ENCODE results near the genes APOBEC3H and TNRC6B.

GRCh38 chr22:38881361-38881927 is 9.4 kb upstream of the CBX6 start:
- RRBS, result no CpG with 5 or more reads among the region's 13 CpGs

- RRBS, result no CpG with 5 or more reads among the region's 7 CpGs
Observed at GRCh38 chr22:38923597-38924245, 33.7 kb upstream of the APOBEC3A start.

- RRBS, result no CpG with 5 or more reads among the region's 10 CpGs
Observed at GRCh38 chr22:38934812-38935390, 22.5 kb upstream of the APOBEC3A start.

DNA sequence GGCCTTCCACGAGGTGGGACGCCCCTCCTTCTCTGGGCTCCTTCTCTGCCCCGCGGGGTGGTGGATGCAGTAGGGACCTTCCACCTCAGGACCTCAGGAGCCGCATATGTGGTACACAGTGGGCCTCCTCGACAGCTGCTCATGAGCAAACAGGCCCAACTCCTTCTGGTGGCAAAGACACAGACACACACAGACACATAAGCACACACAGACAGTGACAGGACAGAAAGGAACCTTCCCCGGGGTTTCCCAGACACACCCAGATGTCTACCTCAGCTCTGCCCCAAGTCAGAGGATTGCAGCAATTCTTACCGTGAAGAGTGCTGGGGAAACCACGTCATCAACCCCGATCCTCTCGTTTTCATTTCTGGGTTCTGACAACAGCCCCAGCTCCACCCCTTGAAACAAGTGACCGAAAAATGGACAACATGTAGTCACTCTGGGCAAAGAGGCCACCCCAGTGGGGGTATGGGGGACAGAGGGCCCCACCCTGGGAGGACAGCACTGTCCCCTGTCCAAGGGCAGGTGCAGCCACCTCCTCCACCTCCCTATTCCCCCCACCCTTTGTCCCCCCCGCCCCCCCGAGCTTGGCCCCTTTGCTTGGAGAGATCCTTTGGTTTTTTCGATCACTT is 3.4 kb upstream of the APOBEC3A start:
- RRBS, result no CpG with 5 or more reads among the region's 15 CpGs

DNA sequence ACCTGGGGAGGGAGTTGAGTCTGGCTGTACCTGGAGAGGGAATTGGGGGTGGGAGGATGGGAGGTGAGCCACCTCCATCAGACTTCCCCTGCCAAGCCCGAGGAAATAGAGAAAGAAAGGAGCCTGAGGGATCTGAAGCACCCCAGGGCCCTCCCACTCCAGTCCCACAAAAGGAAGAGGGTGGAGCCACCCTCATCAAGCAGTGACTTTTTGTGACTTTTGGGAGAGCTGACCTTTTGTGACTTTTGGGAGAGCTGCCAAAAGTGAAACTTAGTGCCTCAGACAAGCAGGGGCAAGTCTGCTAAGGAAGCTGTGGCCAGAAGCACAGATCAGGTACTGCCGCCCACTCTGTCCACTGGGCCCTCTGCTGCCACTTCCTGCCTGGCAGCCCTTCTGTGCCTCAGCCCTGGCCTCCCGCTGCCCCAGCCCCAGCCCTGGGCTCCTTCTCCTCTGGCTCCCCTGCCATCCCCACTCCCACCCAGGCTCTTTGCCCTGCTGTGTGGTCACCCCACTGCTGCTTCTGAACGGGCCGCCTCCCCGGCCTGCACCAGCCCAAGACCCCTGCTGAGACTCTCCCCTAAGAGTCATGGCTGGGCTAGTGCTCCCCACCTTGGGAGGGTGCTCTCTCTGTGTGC is at the start of gene APOBEC3H:
TSS of gene APOBEC3H (plus strand) at position 234 of the 635 bp plus-strand sequence.
- RRBS, result no CpG with 5 or more reads among the region's 6 CpGs

DNA sequence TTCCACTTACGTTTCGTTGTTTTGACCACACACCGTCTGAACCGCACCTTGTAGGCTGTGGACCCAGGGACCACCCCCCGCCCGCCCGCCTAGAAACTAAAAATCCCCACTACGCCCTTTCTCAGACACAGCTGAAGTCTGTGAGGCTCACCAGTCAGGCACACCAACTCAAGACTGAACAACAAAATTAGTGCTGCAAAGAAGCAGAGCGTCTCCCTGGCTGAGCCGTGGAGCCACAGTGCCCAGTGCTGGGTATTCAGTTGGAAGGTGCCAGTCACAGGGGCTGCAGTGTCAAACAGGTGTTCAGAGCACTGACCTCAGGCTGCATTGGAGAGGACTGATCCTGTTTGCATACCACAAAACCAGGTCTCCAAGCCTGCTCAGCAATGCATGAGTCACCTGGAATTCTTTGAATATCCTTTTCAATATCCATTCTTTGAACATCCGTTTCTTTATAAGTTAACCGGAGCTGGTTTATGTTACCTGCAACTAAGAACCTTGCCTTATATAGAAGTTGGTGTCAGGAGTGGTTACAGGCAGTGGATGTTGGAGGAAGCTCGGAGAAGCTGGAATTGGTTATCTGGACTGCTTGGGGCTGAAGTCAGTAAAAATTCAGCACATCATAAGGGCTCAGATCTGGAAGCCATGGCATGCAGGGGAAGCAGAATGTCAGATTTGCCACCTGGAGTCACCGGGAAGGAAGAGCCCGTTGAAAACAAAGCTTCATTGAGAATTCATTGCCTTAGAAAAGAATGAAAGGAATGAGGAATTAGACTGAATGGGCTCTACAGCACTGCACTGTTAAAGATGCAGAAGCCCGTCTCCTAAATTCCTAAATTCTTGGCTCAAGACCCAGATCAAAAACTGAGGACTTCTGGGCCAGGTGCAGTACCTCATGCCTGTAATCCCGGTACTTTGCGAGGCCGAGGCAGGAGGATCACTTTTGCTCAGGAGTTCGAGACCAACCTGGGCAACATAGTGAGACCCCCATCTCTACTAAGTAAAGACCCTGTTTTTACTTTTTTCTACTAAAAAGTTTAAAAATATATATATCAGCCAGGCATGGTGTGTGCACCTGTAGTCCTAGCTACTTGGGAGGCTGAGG is 30.1 kb downstream of the PDGFB start:
- RRBS, result no CpG with 5 or more reads among the region's 20 CpGs

GRCh38 chr22:39308625-39309261 is 10.7 kb downstream of the RPL3 start:
- RRBS, result no CpG with 5 or more reads among the region's 23 CpGs

- RRBS, result no CpG with 5 or more reads among the region's 18 CpGs
Observed at GRCh38 chr22:39311474-39311932, 7.9 kb downstream of the RPL3 start.

- RRBS, result no CpG with 5 or more reads among the region's 29 CpGs
Observed at GRCh38 chr22:39314714-39315795, 4.4 kb downstream of the RPL3 start.

DNA sequence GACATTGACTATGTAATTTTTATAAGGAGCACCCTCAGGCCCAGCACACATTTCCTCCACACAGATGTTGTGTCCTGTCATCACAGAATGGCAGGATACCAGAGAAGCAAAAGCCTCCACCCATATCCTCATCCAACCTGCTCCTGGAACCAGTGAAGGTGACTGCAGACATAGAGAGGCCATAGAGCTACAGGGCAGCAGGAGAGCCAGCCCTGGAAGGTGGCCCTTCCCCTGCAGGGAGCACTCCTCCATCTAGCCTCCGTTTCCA is 1.0 kb upstream of the SYNGR1 start:
- RRBS, result no CpG with 5 or more reads among the region's 1 CpG

GRCh38 chr22:39401113-39401600 is 1.6 kb downstream of the TAB1 start:
- RRBS, result no CpG with 5 or more reads among the region's 6 CpGs

- RRBS, result no CpG with 5 or more reads among the region's 13 CpGs
Observed at GRCh38 chr22:39448378-39448956, 8.3 kb upstream of the MGAT3 start.

GRCh38 chr22:39494711-39495232 is 7.3 kb upstream of the MIEF1 start:
- RRBS, result no CpG with 5 or more reads among the region's 10 CpGs

GRCh38 chr22:39634335-39635135 is 64.0 kb downstream of the CACNA1I start:
- RRBS, result no CpG with 5 or more reads among the region's 12 CpGs

DNA sequence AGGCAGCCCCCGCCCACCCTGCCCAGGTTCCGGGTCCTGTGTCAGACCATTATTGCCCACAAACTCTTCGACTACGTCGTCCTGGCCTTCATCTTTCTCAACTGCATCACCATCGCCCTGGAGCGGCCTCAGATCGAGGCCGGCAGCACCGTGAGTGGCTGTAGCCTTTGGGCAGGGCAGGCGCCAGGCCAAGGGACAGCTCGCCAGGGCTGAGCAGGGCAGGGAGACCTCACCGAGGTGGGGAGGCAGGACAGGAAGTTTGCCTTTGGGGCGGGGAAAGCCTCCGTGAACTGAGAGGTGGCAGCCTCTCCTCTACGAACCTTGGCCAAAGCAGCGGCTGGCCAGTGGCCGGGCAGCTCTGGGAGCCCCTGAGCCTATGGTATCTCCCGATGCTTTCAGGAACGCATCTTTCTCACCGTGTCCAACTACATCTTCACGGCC is 93.2 kb downstream of the CACNA1I start:
- RRBS, result 14% methylated on average over 4 of the region's 22 CpGs

GRCh38 chr22:40042870-40043553 is 48.3 kb downstream of the FAM83F start:
- RRBS, result no CpG with 5 or more reads among the region's 13 CpGs

GRCh38 chr22:40177504-40178164 is at the start of gene TNRC6B:
Gene TNRC6B (plus strand): TSS chr22:40177925.
- RRBS, result no CpG with 5 or more reads among the region's 5 CpGs

DNA sequence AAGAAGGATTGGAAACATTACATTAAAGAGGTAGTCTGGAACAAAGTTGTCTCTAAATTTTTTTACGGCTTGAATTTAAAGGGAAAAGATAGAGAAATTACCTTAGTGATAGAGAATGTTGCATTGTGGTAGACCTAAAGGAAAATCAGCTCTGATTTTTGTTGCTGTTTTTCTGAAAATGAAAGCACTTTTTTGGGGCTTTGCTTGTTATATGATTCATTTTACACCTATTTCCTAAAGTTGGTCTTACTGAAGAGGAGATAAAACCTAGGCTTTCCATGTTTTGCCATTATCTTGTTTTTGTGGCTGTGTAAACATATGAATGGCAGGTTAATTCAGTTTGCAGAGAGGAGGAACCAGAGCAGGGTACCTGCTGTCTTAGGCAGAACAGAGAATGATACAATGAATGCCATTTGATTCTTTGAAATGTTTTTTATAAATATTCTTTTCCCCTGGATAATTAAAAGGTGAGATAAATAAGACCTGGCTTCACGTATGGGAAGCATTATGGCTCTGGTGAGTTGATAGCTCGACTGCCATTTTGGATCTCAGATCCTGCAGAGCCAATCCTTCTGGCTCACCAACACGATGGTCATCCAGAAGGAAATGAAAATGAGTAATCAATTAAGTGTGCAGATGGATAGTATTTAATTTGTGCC is 2.4 kb downstream of the TNRC6B start:
- RRBS, result no CpG with 5 or more reads among the region's 4 CpGs

GRCh38 chr22:40190507-40190942 is 12.8 kb downstream of the TNRC6B start:
- RRBS, result no CpG with 5 or more reads among the region's 3 CpGs

DNA sequence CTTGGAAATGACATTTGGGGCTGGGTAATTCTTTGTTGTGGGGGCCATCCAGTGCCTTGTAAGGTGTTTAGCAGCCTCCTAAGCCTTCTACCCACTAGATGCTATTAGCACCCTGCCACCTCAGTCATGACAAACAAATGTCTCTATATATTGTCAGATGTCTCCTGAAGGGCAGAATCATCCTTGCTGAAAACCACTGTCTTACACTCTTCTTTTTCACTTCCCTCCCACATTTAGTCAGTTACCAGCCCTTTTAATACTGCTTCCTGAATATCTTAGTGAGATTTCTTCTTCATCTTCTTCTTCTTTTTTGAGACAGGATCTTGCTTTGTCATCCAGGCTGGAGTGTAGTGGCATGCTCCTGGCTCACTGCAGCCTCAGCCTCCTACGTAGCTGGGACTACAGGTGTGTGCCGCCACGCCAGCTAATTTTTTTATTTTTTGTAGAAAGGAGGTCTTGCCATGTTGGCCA is 33.1 kb downstream of the TNRC6B start:
- RRBS, result no CpG with 5 or more reads among the region's 3 CpGs